Hepatocyte (in vitro differentiated cells and primary cell): ENCODE data around the gene TEKT2.

DNA sequence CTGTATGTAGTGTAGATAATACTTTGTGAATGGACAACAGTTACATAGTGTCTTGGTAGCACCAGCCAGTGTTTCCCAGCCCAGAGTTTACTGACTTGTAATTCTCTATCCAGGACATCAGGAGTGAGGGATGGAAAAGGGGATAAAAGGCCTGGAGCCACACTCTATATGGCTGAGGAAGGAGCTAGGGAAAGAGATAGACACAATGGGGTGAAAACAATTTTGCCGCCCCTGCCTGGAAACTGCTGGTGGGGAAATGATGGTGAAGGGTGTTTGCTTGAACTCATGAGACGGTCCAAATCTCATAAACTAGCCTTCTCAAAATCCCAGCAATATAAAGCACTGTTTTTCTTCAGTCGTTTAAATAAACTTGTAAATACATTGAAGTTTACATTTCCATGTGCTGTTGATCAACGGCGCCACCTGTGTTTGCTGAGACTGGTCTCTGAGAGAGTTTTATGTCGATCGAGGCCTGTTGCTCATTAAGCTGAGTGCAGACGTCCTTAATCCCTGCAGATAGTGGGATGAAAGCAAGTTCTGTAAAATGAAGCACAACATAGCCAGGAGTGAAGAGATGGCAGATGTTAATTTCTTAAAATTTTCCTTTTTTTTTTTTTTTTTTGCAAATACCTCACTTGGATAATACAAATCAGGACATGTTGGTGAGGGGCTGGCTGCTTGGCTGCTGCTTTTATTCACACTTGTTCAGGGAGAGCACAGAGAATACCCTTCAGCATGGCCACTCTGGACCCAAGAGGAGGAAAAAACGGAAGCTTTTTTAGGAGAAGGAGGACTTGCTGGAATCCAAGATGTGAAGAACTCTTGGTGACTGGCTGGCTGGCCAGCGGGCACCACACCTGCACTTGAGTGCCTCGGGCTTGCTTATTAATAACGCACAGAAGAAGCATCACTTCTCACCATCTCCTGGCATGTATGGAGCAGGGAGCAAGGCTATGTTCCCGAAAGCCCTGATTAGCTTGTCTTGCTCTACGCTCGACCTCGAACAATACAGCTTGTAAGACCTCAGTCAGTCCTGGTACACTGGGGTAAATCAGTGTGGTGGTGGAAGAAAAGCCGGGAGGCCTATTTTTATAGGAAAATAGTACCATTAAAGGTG lies 27.6 kb upstream of the AGO1 start:
- RAMPAGE, long total RNA = no peak
- RRBS = no CpG with 5 or more reads among the region's 17 CpGs

- RAMPAGE, long total RNA = no peak
- RRBS = 3% methylated on average over 27 of the region's 62 CpGs
Measured at GRCh38 chr1:36083742-36084712, at the start of gene TEKT2. Gene TEKT2, plus strand, starts transcription at chr1:36084094.

- RAMPAGE, long total RNA = no peak
- RRBS = no CpG with 5 or more reads among the region's 14 CpGs
Measured at GRCh38 chr1:36351350-36352194, 28.1 kb upstream of the EVA1B start.

- RAMPAGE, long total RNA = no peak
- RRBS = no CpG with 5 or more reads among the region's 9 CpGs
Measured at GRCh38 chr1:36358637-36359081, 27.1 kb downstream of the STK40 start.

DNA sequence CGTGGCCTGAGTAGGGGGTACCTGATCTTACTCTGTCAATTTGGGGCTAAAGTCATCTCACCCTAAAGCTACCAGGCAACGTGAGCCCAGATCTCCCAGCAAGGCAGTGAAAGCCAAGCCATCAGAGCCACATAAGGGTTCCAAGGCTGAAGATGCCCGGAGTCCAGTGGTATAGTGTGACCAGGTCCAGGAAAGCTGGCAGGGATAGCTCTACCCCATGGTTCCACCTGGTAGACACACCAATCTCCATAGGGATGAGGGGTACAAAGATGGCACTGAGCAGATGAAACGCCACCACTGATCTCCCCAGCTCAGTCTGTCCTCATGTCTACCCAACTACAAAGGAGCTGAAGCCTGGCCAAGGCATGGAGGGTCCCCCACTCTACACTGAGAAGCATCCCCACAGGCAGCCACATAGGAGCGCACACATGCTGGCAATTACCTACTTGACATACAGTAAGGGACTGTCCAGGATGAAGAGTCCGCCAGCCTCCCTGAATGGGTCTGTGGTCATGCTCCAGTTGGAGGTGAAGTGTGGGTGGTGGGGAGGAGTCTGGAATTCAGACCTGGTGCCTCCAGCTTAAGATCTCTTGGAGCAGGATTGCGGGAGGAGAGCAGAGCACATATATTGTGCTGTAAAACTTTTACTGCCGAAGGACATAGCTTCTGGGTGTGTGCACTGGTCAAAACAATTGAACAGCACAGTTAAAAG lies 18.2 kb downstream of the STK40 start:
- RAMPAGE, long total RNA = no peak
- RRBS = no CpG with 5 or more reads among the region's 8 CpGs

DNA sequence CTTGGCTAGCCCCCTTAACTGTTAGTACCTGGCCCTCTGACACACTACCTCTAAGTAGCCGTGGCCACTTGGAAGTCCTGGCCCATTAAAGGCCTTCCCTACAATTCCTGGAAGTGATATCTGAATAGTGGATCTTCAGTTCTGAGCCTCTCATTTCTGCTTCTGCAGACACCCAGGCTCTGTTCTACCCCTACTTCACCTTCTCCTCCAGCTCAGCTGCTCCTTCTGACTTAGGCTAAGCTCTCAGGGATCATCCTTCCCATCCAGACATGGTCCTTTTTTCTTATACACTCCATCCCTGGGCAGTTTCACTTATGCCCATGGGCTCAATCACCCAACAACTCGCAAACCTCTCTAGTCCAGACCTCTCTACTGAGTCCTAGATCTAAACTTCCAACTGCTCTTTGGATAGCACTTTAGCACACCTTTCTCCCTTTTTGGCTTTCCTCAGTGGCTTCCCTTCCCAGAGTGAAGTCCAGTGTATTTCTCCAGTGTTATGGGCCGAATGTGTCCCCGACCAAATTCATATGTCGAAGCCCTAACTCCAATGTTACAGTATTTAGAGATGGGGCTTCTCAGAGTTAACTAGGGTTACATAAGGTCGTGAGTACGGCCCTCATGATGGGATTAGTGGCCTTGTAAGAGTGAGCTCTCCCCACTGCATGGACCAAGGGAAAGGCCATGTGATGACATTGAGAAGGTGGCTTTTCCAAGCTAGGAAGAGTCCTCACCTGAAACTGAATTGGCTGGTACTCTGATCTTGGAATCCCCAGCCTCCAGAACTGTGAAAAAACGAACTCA lies 3.9 kb upstream of the OSCP1 start:
- RAMPAGE, long total RNA = no peak
- RRBS = no CpG with 5 or more reads among the region's 8 CpGs

DNA sequence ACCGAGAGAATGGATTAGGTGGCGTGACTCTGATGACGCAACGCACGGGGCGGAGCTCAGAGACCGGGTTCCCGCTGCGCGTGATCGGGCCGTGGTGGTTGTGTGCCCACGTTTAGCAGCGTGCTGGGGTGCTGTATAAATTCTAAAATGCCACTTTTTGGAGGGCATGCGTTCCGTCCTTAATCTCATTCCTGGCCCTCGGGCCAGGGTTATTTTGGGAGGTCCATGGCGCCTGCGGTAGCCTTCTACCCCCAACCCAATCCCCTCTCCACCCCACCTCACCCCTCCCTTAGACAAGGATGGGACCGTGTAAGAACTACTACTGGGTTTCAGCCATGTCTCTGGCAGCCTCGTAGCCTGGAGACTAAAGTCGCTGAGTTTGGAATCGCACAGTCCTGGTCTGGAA lies 229 bp upstream of the MRPS15 start:
- RAMPAGE, long total RNA = no peak
- RRBS = 1% methylated on average over 6 of the region's 23 CpGs

GRCh38 chr1:36486247-36486567 lies 3.5 kb upstream of the CSF3R start:
- RAMPAGE, long total RNA = no peak
- RRBS = no CpG with 5 or more reads among the region's 2 CpGs

- RAMPAGE, long total RNA = no peak
- RRBS = no CpG with 5 or more reads among the region's 5 CpGs
Measured at GRCh38 chr1:36824298-36824553, 210.1 kb downstream of the GRIK3 start.

DNA sequence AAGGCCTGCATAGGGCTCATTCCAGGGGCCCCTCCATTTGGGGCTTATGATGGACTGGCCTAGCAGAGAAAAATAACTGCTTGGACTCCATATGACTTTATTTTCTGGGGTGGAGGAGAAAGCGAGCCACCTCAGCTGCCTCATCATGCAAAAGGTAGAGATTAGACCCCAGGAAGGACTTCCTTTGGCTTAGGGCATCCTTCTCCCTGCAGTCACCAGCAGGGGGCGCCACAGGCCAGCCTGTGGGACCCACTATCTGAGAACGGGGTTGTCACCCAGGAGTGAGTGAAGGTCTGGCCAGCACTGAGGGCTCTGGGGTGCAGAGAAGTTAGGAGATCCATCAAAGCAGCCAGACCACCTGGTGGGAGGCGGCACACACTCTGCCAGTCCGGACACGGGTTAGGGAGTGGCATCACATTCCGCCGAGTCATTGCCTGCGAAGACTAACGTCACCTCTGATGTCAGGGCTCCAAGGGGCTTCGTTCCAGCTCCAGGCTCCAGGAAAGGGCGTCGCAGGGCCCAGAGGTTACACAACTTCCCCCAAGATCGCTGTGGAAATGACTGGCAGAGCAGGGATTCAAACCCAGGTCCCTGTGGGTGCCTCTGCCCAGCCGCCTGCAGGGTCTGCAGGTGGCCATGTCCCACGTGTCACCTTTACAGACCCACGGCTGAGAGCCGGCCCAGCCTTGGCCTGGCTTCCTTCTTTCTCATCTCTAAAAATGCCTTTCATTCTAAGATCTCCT lies 19.4 kb upstream of the ZC3H12A start:
- RAMPAGE, long total RNA = no peak
- RRBS = no CpG with 5 or more reads among the region's 18 CpGs

DNA sequence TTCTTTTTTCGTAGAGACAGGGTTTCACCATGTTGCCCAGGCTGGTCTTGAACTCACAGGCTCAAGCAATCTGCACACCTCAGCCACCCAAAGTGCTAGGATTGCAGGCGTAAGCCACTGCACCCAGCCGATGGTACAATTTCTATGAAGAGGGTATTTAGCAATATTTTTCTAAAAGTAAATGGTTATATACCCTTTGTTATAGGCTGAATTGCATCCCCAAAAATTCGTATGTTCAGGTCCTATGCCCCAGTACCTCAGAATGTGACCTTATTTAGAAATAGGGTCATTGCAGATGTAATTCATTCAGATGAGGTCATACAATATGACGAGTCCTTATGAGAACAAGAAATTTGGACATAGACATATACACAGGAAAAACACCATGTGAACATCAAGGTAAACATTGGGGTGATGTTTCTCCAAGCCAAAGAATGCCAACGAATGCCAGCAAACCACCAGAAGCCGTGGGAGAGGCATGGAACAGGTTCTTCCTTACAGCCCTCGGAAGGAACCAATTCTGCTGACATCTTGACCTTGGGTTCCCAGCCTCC lies 13.0 kb upstream of the ZC3H12A start:
- RAMPAGE, long total RNA = no peak
- RRBS = no CpG with 5 or more reads among the region's 8 CpGs

DNA sequence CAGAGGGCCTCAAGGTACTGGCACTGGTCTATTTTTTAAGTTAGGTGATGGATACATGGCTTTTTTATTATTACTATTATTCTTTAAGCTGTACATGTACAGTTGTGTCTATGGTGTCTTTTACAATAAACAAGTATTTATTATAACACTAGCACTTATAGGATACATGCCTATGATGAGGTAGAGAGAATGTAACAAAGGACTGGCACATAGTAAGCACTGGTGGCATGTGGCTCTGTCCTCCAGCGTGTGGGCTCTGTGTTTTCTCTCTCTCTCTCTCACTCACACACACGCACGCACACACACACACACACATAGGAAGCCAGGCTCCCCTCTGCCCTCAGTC lies 1.2 kb upstream of the ZC3H12A start:
- RAMPAGE, long total RNA = no peak
- RRBS = no CpG with 5 or more reads among the region's 3 CpGs

DNA sequence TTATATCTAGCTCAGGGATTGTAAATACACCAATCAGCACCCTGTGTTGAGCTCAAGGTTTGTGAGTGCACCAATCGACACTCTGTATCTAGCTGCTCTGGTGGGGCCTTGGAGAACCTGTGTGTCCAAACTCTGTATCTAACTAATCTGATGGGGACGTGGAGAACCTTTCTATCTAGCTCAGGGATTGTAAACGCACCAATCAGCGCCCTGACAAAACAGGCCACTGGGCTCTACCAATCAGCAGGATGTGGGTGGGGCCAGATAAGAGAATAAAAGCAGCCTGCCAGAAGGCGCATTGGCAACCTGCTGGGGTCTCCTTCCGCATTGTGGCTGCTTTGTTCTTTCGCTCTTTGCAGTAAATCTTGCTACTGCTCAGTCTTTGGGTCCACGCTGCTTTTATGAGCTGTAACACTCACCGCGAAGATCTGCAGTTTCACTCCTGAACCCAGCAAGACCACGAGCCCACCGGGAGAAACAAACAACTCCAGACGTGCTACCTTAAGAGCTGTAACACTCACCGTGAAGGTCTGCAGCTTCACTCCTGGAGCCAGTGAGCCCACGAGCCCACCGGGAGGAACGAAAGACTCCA lies 4.3 kb upstream of the MEAF6 start:
- RAMPAGE, long total RNA = no peak
- RRBS = no CpG with 5 or more reads among the region's 17 CpGs

- RAMPAGE, long total RNA = no peak
- RRBS = no CpG with 5 or more reads among the region's 24 CpGs
Measured at GRCh38 chr1:37544448-37545144, 9.5 kb downstream of the SNIP1 start.

- RAMPAGE, long total RNA = no peak
- RRBS = no CpG with 5 or more reads among the region's 6 CpGs
Measured at GRCh38 chr1:37565868-37566390, 9.2 kb downstream of the DNALI1 start.

DNA sequence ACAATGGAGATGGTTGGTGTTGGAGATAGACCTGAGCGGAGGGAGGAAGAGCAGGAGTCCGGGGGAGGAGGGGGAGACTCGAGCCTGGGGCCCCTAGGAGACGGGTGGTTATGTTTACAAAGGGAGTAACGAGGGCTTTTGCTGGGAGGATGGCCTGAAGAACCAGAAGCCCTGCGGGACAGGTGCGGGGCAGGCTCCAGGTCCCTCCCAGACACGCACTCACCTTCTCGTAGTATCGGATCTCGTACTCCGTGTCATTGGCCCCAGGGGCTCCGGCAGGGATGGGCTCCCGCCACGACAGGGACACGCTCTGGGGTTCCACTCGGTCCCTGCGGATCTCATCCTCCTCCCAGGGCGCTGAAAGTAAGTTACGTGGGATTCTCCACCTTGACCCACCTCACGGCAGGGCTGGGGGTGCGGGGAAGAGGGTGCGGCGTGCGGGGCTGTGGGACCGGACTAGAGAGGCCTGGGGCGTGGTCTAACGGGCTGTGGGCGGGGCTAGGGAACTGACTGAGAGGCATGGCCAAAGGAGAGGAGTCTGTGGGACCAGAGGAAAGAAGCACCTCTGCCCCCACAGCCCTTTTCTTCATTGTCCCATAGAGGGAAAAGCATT lies 29.8 kb downstream of the EPHA10 start:
- RAMPAGE, long total RNA = no peak
- RRBS = 28% methylated on average over 2 of the region's 29 CpGs

DNA sequence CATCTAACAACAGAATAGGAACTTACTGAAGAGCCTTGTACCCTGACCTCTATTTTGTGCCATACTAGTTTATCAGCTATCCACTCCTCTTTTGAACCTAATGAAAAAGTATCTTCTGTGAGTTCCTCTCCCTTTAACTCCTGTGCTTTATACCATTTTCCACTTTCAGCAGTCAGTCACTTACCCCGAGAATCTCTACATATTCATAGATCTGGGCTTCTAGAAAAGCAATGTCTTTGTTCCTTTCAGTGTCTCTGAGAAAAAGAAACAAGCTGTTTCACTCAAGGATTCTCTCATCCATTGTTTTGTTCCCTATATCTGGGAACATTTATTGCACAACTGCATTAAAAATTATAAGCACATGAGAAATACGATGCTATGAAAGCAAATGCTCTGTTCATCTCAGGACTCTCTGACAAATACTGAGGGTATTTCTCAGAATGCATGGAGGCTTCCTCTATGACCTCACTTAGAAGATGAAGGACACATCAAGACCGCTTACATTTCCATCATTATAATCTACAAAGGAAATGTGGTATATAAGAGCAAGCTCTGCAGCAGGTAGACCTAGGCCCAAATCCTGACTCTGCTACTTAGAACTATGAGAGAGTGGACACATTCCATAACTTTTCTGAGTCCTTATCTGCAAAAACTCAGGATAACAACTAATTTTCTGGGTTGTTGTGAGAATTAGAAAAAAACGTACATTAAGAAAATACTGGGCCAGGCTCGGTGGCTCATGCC lies 12.9 kb downstream of the SF3A3 start:
- RAMPAGE, long total RNA = no peak
- RRBS = no CpG with 5 or more reads among the region's 5 CpGs

DNA sequence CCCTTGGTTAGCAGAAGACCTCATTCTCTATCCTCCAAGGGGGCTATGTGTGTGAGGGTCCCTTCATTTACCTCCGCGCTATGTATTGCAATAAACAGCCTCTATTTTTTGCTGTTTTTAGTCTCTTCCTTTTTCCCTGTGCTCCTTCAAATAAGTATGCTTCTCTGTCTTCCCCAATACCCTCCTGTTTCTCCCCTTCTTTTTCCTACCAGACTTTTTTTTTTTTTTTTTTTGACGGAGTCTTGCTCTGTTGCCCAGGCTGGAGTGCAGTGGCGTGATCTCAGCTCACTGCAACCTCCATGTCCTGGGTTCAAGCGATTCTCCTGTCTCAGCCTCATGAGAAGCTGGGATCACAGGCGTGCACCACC lies 4.1 kb downstream of the SF3A3 start:
- RAMPAGE, long total RNA = no peak
- RRBS = no CpG with 5 or more reads among the region's 6 CpGs

- RAMPAGE, long total RNA = no peak
- RRBS = 28% methylated on average over 4 of the region's 15 CpGs
Measured at GRCh38 chr1:37995642-37995965, 5.8 kb upstream of the SF3A3 start.

- RAMPAGE, long total RNA = no peak
- RRBS = no CpG with 5 or more reads among the region's 2 CpGs
Measured at GRCh38 chr1:38003618-38003974, 1.7 kb downstream of the FHL3 start.